Skin of body (tissue), 2 donors: Measurements from ENCODE around the genes CBX4 and SGSH.

- RAMPAGE, long total RNA = no peak
Observed at GRCh38 chr17:79002482-79003300, 6.9 kb downstream of the CANT1 start.

- RAMPAGE, long total RNA = no peak
Observed at GRCh38 chr17:79027257-79028376, 3.6 kb downstream of the C1QTNF1 start.

GRCh38 chr17:79046479-79047156, 22.6 kb downstream of the C1QTNF1 start:
- RAMPAGE, long total RNA = no peak

DNA sequence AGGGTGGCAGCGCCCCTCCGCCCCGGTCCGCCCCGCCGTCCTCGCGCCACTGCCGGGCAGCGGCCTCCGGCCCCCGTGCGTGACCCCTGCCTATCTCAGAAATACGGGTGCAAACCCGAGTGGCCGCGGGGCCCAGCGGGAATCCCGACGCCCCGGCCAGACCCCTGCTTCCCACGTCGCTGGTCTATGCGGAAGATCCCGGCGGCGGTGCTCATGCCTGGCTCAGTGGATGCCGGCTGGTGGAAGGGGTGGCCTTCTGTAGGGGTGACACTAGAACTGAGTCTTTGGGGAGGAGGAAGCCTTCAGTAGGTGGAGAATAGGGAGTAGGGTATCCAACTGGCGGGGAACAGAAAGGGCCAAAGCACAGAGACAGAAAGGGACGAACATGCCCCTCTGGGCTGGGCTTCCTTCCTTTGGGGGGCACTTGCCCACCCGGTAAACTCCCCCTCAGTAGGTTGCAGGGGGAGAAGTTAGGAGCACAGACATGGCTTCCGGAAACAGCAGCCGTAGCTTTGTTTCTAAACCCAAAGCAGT, 673 bp downstream of the ENGASE start:
- RAMPAGE, long total RNA = no peak

GRCh38 chr17:79786326-79787055, 8.5 kb downstream of the CBX2 start:
- RAMPAGE, long total RNA = no peak

DNA sequence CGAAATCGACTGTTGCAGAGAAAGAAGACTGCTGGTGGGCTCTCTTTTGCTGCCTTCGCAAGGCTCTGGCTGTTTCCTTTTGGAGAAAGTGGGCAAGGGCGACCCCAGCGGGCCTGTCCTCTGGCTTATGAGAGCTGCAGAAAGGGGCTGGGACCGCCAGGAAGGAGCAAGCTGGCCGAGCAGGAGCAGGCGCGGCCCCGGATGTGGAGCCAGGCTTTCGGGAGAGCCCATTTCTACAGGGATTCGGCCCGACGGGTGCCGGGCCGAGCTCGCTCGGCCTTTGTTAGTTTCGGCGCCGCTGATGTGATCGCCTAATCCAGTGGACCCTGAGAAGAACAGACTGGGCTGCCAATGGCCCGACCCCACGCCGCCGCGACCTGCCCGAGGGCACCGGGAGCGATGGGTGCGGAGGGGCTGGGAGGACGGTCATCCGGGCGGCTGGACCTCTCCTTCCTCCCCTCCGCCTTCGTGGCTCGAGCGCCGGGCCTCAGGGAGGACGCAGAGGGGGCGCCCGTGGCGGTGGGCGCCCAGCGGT, 7.4 kb downstream of the CBX8 start:
- RAMPAGE, long total RNA = no peak

- RAMPAGE, long total RNA = no peak
Observed at GRCh38 chr17:79839366-79839514, at the start of gene CBX4. CBX4 (minus strand) TSS chr17:79839440.

- RAMPAGE, long total RNA = no peak
Observed at GRCh38 chr17:79839515-79840383, 509 bp upstream of the CBX4 start.

GRCh38 chr17:79844761-79845580, 5.7 kb upstream of the CBX4 start:
- RAMPAGE, long total RNA = no peak

- RAMPAGE, long total RNA = no peak
Observed at GRCh38 chr17:79918934-79919518, 79.8 kb upstream of the CBX4 start.

DNA sequence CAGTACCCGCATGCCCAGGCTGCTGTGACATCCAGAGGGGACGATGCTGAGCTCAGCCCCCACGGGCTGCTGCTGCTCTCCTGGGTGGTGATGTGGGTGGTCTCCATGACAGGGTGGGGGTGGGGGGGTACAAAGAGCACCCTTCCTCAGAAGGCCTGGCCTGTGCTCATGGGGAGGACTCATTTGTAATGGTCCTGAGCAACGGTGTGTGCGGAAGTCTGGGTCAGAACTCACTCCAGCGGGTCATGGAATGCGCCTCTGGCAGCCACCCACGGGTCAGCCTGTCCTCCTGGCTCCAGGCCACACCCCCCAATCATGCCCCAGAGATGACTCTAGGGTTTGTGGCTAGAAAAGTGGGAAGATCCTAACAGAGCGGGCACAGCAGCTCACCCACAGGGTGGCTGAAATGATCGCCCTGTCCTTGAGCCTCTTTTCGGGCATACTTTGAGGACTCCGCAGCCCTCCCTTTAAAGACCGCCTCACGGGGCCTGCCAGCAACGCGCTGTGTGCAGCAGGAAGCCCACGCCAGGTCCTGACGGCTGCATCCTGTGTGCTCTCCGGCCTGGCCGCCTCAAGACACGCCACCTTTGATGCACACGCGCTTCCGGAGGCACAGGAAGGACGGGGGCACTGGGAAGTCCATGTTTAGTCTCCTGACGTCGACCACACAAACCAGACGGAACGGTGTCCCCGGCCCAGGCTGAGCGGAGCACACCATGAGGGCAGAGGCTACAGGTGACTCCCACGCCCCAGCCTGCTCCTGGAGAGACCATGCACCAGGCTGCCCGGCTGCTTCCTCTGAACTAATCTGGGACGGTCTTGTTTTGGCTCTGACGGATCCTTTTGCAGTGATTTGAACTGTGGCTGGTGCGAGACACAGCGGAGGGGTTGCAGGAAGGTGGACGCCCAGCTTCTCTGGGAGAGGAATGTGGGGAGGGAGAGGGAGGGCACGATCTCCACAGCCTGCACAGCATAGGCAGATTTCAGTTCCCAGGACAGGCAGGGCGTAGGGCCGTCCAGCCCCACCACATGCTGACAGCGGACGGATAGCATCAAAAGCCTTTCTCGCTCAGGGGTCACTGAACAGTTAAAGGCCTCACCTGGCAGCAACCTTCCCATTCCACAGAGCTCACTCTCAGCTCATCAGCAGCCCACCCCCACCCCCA, 92.9 kb downstream of the TBC1D16 start:
- RAMPAGE, long total RNA = no peak

DNA sequence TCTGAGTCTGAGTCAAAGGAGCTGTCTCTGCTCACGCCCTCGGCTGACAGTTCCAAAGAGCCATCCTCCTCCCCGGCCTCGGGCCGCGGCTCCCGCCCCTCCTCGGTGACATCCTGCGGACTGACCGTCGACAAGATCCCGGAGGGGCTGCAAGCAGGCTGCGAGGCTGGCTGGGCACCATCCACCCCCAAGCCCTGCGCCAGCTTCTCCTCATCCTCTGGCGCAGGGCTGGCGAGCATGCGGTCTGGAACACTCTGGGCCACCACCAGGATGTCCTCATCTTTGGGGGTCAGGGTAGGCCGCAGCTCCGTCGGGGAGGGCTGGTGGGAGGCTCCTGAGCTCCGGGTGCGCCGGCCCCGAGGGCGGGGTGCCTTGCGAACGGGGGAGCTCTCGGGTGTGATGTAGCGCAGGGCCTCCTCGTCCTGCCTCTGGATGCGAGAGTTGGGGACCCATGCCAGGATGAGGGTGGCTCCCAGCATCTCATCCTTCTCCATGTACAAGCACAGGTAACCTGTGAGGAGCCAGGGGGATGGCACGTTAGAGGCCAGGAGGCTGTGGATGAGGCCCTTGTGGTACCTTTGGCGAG, 25.3 kb downstream of the TBC1D16 start:
- RAMPAGE, long total RNA = no peak

DNA sequence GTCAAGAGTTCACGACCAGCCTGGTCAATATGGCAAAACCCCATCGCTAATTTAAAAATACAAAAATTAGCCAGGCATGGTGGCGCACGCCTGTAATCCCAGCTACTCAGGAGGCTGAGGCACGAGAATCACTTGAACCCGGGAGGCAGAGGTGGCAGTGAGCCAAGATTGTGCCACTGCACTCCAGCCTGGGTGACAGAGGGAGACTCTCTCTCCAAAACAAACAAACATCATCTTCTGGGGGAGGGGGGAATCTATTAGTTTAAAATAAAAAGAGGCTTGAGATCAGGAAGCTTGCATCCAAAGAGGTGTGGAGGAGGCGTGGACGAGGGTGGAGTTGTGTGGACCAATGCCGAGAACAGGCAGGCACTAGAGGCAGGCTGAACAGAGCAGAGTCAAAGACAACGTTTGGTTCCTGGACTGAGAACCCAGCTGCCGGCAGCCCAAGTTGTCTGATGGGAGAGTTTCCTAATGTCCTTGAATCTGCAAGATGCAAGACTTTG, 9.4 kb downstream of the TBC1D16 start:
- RAMPAGE, long total RNA = no peak

- RAMPAGE, long total RNA = no peak
Observed at GRCh38 chr17:80220033-80220591, at the start of gene SGSH. SGSH (minus strand) TSS chr17:80220333.

GRCh38 chr17:80220592-80221240, 489 bp downstream of the SLC26A11 start:
- RAMPAGE, long total RNA = no peak

DNA sequence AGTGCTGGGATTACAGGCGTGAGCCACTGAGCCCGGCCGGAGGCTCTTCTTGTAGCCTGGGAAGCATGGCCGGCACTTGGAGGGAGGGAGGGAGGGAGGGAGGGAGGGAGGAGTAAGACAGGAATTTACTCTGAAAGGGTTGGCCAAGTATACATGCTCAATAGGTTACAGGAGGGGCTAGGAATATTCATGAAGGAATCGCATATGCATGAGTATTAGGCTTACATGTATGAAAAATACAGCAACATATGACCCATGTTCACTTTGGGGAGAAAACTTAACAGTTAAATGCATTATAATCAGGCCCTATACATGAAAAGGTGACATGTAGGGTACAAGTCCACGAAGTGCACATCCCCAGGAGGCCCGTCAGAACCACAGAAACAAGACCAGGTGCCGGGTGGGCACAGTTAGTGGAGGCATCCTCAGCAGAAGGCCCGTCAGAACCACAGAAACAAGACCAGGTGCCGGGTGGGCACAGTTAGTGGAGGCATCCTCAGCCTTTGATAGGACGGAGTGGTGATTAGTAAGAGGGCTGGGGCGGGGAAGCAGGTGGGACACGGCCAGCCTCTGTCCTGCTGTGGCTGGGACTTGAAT, 3.3 kb upstream of the RNF213 start:
- RAMPAGE, long total RNA = no peak

- RAMPAGE, long total RNA = no peak
Observed at GRCh38 chr17:80279780-80280447, 19.3 kb downstream of the RNF213 start.

DNA sequence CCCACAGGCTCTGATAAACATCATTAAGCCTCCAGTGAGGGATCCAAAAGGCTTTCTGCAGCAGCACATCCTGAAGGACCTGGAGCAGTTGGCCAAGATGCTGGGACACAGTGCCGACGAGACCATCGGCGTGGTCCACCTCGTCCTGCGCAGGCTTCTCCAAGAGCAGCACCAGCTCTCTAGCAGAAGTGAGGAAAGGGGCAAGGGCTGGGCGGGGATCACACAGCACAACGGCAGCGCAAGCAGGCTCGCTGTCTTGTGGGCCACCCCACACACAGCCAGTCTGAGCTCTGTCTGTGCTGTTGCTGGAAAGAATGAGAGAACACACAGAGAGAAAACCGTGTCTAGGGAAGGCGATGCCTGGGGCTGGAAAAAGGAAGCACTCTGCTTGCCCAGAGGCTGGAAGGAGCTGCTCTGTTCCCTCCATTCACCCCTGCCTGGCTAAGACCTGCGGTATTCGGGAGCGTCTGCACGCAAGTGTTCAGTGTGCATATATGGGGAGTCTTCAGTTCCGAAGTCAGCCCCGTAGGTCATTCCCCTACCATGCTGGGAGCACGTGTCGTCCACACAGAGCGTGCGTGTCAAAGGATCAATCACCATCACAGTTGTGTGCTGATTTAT, 33.3 kb upstream of the ENDOV start:
- RAMPAGE, long total RNA = no peak

- RAMPAGE, long total RNA = no peak
Observed at GRCh38 chr17:80384643-80385232, 30.2 kb upstream of the ENDOV start.

DNA sequence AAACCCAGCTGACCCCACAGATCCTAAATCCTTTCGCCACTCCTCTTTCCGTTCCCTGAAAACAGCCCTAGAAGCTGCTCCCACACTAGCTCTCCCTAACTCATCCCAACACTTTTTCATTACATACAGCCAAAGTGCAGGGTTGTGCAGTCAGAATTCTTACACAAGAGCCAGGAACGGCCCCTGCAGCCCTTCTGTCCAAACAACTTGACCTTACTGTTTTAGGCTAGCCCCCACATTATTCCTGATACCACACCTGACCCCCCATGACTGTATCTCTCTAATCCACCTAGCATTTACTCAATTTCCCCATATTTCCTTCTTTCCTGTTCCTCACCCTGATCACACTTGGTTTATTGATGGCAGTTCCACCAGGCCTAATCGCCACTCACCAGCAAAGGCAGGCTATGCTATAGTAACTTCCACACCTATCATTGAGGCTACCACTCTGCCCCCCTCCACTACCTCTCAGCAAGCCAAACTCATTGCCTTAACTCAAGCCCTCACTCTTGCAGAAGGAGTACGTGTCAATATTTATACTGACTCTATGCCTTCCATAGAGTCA, 11.3 kb upstream of the ENDOV start:
- RAMPAGE, long total RNA = no peak